Kidney epithelial cell (primary cell): ENCODE data around the genes PRSS53, VKORC1, KAT8, ITGAX, ARMC5, TP53TG3D and TP53TG3C.

DNA sequence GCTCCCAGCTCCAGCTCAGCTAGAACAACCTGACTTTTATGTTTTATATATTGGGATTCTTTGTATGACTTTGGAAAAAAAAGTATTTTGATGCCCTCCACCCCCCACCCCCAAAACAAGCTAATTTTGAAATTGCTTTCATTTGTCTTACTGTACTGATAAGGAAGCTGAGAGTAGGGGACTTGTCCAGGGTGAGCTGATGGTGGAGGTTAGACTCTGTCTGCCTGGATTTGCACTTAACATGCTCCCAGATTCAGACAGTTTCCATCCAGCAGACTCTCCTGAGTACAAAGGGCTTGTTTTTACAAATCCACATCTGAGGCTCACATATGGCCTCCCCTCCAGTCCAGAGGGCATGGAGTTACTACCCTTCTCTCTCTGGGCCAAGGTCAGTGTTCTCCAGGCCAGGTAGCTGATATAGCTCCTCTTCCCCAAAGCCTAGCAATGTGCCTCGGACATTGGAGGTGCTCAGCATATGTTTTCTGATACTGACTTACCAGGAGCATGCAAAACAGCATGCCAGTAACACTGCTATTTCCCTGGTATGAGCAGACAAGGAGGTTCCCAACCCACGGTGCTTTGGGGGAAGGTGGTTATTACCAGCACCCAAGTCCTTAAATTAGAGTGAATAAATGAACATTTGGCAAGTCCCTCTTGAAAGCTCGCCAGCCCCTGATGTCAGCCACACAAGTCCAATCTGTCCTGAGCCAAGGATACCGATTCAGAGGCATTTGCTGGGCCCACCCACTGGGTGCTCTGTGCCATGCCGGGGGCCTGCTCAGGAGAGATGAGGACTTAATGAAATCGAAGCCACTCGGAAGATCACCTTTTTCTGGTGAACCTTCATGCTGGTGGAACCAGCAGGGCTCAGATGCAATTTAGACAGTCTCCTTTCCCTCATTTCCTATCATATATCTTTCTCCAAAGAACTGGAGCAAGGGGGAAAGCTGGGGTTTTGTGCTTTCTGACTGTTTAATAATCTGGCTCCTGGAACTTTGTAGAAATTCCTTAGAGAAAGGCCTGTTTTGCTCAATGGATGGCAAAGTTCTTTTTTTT is 11.2 kb downstream of the STX1B start:
- RAMPAGE, long total RNA, result no peak
- RRBS, result no CpG with 5 or more reads among the region's 7 CpGs

DNA sequence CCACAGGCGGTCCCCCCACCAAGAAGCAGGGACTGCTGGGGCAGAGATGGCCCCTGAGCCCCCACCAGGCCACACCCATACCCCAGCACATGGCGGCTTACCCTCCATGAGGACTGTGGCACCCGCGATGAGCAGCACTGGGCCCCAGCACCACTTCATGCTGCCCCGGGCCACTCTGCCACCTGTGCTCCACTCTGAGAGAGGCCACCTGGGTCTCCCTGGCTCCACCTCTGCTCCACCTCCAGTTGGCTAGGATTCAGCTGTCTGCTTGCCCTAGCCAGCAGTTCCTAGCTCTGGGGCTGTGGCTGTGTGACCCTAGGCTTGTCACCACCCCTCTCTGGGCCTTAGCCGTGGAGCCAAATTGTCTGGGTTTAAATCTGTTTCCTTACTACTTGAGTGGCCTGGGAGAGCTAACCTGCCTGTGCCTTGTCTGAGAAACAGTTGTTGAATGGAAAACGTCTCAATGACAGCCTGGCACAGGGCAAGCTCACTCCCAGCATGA is at the start of gene PRSS53:
Gene PRSS53, minus strand, starts transcription at position 293 of the 502 bp plus-strand sequence.
- RAMPAGE, long total RNA, result no peak
- RRBS, result no CpG with 5 or more reads among the region's 7 CpGs

DNA sequence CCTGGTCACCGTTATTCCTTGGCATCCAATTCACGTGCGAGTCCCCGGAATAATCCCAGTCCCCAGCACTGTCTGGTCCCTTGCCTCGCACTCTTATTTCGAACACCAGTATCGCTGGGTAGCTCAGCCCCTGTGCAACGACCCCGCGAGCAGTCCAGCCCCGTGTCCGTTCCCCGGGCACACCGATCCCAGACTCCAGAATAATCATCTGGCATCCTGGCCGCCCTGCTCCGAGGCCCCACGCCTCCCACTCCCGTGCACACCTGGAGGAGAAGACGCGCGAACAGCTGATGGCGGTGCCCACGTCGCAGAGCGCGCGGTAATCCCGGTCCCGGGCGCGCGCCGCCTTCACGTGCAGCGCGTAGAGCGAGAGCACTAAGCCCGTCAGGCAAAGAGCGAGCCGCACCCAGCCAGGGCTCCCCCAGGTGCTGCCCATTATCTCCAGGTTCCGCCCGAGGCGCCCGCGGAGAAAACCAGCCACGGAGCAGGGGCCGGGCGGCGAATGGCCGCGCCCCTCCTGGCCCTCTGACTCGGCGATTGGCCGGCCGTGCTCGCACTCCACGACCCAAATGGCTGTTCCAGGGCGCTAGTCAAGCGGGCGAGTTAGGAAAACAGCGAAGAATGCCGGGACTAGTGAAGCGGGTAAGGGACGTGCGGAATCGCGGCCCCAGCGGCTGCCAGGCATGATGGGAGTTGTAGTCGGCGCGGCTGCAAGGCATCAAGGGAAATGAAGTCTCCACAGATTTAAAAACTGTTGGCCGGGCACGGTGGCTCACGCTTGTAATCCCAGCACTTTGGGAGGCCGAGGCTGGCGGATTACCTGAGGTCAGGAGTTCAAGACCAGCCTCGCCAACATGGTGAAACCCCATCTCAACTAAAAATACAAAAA is at the start of gene VKORC1:
Gene VKORC1, minus strand, starts transcription at position 504 of the 889 bp plus-strand sequence.
- RAMPAGE, long total RNA, result start-site peak on the minus strand centred at position 539 of the sequence, 195 bp wide, 1,395 and 1,493 reads in 2 replicates
- RRBS, result under 1% methylated on average over 15 of the region's 77 CpGs

DNA sequence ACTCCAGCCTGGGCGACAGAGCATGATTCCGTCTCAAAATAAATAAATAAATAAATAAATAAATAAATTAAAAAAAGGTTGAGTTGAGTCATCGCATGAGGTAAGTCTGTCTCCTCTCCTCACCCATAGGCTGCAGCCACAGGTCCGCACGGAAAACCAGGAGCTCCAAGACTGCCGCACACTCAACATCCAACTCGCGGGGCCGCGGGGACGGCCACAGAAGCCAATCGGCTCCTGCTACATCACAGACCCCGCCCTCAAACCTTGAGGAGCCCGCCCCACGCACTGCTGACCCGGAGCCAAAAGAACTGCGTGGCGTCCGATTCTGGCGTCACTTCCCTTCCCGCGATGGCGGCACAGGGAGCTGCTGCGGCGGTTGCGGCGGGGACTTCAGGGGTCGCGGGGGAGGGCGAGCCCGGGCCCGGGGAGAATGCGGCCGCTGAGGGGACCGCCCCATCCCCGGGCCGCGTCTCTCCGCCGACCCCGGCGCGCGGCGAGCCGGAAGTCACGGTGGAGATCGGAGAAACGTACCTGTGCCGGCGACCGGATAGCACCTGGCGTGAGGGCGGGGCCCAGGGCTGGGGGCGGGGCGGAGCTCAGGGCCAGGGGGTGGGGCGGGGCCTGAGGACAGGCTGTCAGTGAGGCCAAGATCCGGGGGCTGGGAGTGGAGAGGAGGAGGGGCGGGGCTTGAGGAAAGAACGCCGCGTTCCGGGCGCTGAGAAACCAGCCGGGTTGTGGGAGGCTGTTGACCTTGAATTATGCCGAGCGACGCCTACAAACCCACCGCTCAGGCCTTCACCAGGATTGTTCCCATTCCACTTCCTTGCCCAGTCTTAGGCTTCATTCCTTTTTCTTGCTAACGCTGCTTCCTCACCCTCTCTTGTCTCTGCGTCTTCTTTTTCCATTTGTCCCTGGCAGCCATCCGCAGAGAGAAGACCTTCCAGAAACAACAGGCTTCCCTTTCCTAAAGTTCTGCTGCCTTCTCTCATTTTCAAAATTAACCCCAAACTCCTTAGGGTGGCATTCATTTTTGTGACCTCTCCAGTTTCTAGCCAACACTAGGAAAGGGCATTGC is at the start of gene KAT8:
Gene KAT8, plus strand, starts transcription at position 331 of the 1,075 bp plus-strand sequence.
- RAMPAGE, long total RNA, result no peak
- RRBS, result under 1% methylated on average over 6 of the region's 72 CpGs

DNA sequence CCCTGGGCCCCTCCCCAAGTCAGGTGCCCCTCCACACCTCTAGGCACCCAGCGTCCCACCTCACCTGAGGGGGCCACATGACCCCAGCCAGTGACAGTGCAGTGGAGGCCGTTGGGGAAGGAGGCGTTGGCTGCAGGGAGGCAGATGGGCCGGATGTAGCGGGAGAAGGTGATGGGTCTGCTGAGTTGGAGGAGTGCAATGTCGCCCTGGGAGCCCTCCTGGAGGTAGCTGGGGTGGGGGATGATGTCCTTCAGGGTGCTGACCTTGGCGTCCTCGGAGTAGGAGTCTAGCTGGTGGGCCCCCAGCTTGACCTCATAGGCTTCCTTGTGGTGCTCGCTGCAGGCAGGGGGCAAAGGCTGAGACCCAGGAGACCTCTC is 2.9 kb downstream of the PRSS8 start:
- RAMPAGE, long total RNA, result no peak
- RRBS, result no CpG with 5 or more reads among the region's 9 CpGs

GRCh38 chr16:31185072-31186156 is 5.5 kb downstream of the FUS start:
- RAMPAGE, long total RNA, result no peak
- RRBS, result no CpG with 5 or more reads among the region's 17 CpGs

DNA sequence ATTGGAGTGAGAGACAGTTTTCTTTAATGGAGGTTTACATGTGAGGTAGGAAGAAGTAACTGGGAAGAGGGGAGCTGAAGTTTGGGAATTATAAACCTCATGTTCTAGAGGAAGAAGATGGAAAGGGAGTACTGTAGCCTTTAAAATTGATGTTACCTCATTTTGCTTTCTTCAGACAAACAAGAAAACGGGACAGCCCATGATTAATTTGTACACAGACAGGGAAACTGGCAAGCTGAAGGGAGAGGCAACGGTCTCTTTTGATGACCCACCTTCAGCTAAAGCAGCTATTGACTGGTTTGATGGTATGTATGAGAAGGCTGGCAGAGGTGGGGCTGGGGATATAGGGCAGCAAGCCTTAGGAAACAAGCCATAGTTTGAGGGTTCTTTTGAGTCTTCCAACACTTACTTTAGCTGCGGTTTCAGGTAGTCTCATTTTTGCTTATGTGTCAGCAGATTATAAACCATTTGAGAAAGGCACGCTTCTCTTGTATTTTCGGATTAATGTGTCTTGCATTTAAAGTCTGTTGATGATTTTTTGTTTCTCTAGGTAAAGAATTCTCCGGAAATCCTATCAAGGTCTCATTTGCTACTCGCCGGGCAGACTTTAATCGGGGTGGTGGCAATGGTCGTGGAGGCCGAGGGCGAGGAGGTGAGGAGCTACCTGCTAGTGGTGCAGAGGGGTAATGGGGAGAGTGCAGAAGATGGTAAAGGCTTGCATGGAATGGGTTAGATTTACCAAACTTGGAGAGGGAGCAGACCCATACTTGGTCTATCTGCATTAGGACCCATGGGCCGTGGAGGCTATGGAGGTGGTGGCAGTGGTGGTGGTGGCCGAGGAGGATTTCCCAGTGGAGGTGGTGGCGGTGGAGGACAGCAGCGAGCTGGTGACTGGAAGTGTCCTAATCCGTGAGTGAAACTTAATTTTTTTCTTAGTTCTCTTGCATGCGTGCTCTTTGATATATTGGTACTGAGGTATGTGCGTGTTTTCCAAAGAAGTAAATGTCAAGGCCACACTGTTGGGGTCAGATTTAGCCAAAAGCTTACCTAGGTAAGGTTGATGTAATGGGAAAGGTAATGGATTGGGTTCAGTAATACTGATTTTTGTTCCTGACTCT is 9.9 kb downstream of the FUS start:
- RAMPAGE, long total RNA, result no peak
- RRBS, result no CpG with 5 or more reads among the region's 19 CpGs

DNA sequence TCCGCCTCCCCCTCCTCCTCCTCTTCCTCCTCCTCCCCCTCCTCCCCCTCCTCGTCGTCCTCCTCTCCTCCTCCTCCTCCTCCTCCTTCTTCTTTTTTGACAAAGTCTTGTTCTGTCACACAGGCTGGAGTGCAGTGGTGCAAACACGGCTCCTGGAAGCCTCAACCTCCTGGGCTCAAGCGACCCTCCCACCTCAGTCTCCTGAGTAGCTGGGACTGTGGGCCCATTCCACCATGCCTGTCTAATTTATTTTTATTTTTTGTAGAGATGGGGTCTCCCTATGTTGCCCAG is 40.0 kb downstream of the ITGAM start:
- RAMPAGE, long total RNA, result no peak
- RRBS, result no CpG with 5 or more reads among the region's 5 CpGs

- RAMPAGE, long total RNA, result no peak
- RRBS, result no CpG with 5 or more reads among the region's 7 CpGs
Observed at GRCh38 chr16:31354862-31355388, at the start of gene ITGAX. Gene ITGAX (plus strand): TSS chr16:31355176.

- RAMPAGE, long total RNA, result no peak
- RRBS, result no CpG with 5 or more reads among the region's 8 CpGs
Observed at GRCh38 chr16:31384019-31384497, 9.1 kb upstream of the ITGAD start.

DNA sequence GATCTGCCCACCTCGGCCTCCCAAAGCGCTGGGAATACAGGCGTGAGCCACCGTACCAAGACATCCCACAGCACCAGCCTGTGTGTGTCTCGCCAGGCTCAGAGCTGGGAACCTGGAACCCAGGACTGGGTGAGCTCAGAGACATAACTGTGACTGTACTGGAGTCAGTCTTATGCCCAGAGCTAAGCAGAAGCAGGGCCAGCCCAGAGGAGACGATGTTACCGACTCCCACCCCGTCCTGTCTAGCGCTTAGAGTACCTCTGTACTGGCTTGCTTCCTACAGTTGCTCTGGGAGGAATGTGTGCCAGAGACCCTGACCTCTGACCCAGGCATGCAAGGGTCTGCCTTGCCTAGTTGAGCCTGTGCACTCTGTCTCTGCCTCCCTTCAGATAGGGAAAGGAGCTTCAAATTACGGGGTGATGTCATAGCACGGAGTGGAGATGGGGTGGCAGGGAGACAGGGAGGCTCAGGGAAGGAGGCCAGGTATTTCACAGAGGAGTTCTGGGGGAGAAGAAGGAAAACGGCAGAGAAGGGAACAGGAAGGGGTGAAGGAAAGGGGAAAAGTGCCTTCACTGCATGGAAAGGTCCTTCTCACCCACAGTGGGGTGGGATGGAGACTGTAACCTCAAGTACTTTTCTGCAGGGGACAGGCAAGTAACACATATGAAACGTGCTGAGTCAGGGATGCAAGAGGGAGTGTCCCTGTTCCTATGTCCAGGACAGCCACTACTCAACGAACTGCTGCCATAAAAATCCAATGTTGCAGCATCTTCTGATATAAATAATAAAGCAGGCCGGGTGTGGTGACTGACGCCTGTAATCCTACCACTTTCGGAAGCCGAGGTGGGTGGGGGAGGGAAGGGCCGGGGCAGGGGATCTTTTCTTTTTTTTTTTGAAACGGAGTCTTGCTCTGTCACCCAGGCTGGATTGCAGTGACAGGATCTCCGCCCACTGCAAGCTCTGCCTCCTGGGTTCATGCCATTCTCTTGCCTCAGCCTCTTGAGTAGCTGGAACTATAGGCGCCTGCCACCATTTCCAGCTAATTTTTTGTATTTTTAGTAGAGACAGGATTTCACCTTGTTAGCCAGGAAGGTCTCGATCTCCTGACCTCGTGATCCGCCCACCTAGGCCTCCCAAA is 5.7 kb upstream of the ARMC5 start:
- RAMPAGE, long total RNA, result no peak
- RRBS, result 60% methylated on average over 3 of the region's 25 CpGs

GRCh38 chr16:31458509-31459563 is at the start of gene ARMC5:
Gene ARMC5 (plus strand): TSS chr16:31459501.
- RAMPAGE, long total RNA, result start-site peak on the minus strand at chr16:31459299-31459388, 30 and 23 reads in 2 replicates; start-site peak on the plus strand at chr16:31459476-31459517, 51 and 59 reads in 2 replicates
- RRBS, result 1% methylated on average over 31 of the region's 100 CpGs

GRCh38 chr16:31466296-31467133 is 5.4 kb upstream of the TGFB1I1 start:
- RAMPAGE, long total RNA, result no peak
- RRBS, result no CpG with 5 or more reads among the region's 27 CpGs

DNA sequence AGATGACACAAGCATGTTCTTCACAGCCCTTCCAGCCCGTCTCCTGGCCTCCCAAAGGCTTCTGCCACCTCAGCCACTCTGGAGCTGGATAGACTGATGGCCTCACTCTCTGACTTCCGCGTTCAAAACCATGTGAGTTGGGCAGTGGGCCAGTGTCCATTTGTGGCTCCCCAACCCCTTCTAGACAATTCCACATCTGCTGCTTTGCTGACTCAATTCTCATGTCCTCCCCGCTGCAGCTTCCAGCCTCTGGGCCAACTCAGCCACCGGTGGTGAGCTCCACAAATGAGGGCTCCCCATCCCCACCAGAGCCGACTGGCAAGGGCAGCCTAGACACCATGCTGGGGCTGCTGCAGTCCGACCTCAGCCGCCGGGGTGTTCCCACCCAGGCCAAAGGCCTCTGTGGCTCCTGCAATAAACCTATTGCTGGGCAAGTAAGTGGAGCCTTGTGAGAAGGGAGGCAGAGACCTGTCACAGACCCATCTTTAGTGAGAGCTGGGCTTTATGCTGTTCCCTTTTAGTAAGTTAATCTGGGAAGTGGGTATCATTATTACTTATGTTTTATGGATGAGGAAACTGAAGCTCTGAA is 2.5 kb downstream of the TGFB1I1 start:
- RAMPAGE, long total RNA, result no peak
- RRBS, result no CpG with 5 or more reads among the region's 9 CpGs

DNA sequence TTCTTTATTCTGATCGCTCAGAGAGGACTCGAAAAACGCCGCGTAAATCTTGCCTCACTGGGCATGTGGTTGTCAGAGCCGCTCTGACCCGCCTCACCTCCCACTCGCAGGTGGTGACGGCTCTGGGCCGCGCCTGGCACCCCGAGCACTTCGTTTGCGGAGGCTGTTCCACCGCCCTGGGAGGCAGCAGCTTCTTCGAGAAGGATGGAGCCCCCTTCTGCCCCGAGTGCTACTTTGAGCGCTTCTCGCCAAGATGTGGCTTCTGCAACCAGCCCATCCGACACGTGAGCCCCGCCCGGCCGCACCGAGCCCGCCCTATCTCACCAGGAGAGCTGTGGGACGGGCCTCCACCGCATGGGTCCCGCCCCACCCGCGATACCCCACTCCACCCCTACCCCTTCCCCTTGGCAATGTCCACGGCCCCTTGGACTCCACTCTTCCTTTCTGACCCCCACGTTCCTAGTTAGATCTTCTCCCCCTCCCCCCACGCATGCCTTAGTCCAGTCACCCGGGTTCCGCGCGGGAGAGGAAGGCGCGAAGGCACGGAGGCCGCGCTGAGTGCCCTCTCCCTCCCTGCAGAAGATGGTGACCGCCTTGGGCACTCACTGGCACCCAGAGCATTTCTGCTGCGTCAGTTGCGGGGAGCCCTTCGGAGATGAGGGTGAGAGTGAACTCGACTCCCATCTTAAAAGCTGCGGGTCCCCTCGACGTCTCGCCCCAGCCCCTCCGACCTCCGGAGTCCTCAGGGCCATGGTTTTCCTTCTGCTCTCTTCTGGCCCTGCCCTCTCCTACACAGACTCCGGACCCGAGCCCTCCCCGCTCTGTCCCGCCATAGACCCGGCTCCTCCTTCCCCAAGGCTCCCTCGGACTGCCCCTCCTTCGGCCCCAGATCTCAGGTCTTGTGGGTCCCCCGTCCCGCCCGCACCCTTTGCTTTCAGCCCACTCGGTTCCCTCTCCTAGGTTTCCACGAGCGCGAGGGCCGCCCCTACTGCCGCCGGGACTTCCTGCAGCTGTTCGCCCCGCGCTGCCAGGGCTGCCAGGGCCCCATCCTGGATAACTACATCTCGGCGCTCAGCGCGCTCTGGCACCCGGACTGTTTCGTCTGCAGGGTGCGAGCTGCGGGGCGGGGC is 4.3 kb downstream of the TGFB1I1 start:
- RAMPAGE, long total RNA, result no peak
- RRBS, result 20% methylated on average over 11 of the region's 83 CpGs

DNA sequence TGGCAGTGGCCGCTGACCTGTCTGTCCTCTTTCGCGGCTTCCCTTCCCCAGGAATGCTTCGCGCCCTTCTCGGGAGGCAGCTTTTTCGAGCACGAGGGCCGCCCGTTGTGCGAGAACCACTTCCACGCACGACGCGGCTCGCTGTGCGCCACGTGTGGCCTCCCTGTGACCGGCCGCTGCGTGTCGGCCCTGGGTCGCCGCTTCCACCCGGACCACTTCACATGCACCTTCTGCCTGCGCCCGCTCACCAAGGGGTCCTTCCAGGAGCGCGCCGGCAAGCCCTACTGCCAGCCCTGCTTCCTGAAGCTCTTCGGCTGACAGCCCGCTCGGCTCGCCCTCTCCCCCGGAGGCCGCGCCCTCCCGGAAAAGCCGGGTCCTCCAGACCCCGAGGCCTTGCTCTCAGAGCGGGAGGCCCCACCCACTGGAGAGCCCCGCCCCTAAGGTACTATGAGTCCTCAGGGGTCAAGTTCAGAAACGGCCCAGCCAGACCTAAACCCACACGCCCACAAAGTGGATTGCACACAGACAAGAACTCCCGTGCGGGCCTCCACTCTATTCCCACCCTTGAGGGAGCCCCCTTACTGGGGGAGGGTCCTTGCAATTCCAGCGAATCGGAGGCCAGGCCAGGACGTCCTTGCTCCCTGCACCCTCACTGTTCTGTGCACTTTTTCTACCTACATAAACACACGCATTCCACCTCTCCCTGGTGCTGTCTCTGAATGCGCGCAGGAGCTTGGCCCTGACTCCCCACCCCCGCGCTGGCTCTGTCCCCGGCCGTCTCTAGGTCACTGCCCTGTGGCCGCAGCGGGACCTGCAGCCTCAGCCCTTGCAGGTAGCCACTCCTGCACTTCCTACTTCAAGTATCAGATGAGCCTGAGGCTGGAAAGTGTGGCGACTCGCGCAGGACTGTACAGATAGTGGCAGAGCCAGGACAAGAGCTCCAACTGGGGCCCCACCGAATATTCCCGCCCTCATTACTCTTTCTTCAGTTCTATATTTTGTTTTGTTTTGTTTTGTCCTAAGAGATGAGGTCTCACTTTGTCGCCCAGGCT is 5.3 kb upstream of the SLC5A2 start:
- RAMPAGE, long total RNA, result no peak
- RRBS, result 38% methylated on average over 17 of the region's 64 CpGs

GRCh38 chr16:31498954-31499578 is 9.1 kb downstream of the RUSF1 start:
- RAMPAGE, long total RNA, result no peak
- RRBS, result no CpG with 5 or more reads among the region's 7 CpGs

- RAMPAGE, long total RNA, result no peak
- RRBS, result no CpG with 5 or more reads among the region's 6 CpGs
Observed at GRCh38 chr16:31880334-31881117, 6.9 kb downstream of the ZNF267 start.

DNA sequence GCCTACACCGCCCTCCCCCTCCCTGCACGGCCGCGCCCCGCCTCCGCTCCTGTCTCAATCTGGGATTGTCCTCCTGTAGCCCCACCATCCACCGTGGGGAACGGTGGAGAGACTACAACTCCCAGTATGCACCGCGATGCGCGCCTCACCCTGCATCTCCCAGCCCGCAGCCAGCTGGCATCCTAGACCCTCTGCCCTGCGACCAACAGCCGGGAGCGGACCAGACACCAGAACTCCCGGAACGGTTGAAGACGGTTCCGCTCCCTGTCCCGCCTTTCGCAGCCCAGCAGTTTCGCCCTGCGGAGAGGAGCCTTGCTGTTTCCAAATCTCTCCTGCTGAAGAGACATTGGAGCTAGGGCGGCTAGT is at the start of gene TP53TG3D:
Gene TP53TG3D, plus strand, starts transcription at position 69 of the 366 bp plus-strand sequence.
- RAMPAGE, long total RNA, result no peak
- RRBS, result no CpG with 5 or more reads among the region's 25 CpGs

DNA sequence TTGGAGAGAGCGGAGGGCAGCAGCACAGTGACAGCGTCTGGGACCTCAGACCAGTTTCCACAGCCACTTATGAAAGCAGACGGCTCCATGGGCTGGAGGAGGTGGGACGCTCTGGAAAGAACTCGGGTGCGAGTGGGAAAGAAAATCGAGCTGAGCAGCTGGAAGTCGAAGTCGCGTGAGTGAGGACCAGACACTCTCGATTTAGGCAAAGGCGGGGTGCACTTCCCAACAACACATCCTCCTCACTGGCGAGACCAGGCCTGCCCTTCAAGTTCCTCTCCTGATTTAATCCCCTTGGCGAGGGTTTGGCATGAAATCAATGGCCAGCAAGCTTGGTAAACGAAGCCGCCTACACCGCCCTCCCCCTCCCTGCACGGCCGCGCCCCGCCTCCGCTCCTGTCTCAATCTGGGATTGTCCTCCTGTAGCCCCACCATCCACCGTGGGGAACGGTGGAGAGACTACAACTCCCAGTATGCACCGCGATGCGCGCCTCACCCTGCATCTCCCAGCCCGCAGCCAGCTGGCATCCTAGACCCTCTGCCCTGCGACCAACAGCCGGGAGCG is at the start of gene TP53TG3C:
Gene TP53TG3C, plus strand, starts transcription at position 416 of the 565 bp plus-strand sequence.
- RAMPAGE, long total RNA, result no peak
- RRBS, result no CpG with 5 or more reads among the region's 32 CpGs